Melanocyte of skin (primary cell): ENCODE results near the gene PRICKLE1.

GRCh38 chr12:39833632-39834348 lies 207.8 kb downstream of the C12orf40 start:
- CAGE, long polyA plus RNA, 2 experiments = no peak in any of the 2 experiments

DNA sequence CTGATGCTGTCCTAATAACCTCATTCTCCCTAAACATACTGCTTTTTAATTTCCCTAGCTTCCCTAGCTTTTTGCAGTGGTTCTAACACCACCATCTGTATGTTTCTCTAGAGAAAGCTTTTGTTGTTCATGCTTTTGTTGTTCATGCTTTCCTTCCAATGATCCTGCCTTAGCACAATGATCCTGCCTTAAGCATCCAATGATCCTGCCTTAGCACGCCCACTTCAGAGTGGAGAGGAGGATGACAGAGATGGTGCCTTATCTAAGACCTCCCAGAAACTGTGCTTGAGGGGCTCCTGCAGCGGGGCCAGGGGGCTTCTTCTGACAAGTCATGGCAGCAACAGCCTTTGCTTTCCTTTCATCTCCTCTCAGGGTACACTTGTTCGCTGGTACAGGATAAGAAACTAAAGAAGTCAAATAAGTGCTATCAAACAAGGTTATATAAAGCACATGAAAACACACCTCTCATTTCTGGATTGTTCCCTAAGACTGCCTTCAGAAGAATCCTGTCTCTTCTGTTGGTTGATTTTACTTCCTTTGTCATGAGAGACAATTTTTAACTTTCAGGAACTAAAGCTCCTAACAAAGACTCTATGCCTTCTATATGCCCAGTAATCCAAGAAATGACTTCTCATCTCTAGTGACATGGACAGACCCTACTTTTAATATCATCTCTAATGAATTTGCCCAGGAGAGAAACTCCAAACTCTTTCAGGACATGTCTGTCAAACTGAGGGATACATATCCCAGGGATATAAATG lies 82.6 kb downstream of the SLC2A13 start:
- CAGE, long polyA plus RNA, 2 experiments = no peak in any of the 2 experiments

DNA sequence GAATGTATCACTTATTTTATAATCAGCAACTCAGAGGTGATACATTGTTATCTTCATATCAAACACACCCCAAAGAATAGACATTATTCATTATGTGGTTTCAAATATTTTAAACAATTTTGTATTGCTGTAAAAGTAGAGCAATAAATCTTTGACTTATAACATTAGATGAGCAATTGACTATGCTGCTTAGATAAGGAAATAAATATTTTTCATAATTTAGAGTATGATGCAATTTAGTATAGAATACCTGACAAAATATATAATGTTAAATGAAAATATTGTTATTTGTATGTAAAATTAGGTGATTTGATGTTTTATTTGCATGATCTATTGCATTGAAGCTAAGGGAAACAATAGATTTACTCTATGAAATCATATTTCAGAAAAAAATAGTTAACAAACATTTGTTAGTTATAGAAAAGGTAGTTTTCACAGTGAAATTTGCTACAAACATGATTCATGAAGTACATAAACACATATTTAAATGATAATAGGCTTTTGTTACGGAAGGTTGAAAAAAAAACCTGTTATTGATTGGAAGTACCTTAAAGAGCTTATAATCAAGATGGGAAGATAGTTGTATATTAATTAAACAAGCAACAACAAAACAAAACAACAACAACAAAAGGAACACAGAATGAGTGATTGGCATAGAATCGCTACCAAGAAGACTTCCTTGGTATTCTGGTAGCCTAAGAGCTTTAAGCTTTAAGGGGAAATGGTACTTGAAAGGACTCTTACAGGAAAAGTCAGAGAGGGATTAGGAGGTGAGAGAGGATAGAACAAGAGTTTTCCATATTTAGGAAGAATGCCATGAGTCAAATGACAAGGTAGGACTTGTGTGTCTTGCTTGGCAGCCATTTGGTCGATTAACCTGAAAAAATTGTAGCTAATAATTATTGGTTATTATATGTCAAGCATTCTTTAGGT lies 14.8 kb downstream of the PDZRN4 start:
- CAGE, long polyA plus RNA, 2 experiments = no peak in any of the 2 experiments

DNA sequence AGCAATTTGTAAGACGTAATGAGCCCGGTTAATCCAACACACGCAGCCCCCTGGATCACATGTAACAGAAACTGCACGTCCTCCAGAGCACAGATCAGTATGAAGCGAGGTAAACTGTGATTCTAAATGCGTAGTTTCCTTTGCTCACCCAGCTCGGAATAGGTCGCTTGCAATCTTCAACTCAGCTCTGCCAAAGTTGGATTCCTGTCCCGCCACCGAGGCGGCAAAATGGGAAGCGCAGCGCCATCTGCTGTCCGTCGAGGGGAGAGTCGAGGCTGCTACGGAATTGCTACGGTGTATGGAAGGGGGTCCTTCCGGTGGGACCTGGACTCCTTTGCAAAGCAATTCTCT lies 120.6 kb downstream of the GXYLT1 start:
- CAGE, long polyA plus RNA, 2 experiments = no peak in any of the 2 experiments

GRCh38 chr12:42143995-42144174 lies 789 bp downstream of the GXYLT1 start:
- CAGE, long polyA plus RNA, 2 experiments = no peak in any of the 2 experiments

- CAGE, long polyA plus RNA, 2 experiments = no peak in any of the 2 experiments
Observed at GRCh38 chr12:42173906-42174692, 29.4 kb upstream of the GXYLT1 start.

GRCh38 chr12:42313496-42314247 lies 12.2 kb downstream of the ZCRB1 start:
- CAGE, long polyA plus RNA, 2 experiments = no peak in any of the 2 experiments

- CAGE, long polyA plus RNA, 2 experiments = no peak in any of the 2 experiments
Observed at GRCh38 chr12:42356283-42356587, 30.3 kb downstream of the PPHLN1 start.

GRCh38 chr12:42469244-42469758 lies 120.2 kb downstream of the PRICKLE1 start:
- CAGE, long polyA plus RNA, 2 experiments = no peak in any of the 2 experiments

DNA sequence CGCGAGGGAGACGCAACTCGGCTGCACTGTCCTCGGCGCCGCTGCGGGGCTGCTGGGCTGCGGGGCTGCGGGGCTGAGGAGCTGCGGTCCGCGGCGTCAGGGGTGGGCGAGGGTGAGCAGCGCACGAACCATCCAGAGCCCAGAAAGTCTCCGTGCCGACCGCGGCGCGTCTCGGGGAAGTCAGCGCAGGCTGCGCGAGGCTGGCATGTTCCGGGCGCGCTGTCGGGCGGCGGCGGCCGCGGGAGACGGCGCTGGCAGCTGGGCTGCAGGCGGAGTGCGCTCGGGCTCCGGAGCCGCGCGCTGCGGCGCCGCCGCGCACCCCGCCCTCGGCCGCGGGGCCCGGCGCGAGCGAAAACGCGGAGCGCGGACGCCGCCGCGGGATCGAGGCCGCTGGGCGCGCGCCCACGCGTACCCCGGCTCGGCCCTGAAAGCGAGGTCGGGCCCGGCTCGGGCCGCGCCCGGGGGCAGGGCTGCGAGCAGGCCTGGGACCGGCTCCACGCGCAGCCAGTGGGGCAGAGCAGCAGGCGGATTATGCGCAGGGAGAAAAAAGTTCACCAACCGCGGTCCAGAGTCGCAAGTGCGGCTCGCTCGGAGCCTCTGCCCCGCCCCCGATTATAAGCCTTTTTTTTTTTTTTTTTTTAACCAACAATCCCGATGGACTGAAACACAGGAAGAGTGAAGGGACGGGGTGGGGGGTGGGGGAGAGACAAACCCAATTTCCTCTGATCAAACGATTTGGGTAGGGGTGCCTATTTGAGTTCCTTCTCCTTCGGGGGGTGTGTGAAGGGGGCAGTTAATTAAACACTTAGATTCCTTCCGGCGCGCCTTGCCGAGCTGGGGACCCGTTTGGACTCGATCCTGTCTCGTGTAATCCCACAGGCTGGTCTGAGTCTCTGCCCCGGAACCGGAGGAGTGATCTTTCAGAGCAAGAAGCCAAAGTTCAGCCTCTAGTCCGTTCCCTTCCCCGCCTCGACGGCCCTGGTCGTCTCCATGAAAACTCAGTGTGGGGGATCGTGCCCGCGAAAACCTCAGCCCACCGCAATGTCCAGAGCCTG lies at the start of gene PRICKLE1:
PRICKLE1 (minus strand) TSS at position 278 of the 1,055 bp plus-strand sequence.
- CAGE, long polyA plus RNA, 2 experiments = no peak in any of the 2 experiments

DNA sequence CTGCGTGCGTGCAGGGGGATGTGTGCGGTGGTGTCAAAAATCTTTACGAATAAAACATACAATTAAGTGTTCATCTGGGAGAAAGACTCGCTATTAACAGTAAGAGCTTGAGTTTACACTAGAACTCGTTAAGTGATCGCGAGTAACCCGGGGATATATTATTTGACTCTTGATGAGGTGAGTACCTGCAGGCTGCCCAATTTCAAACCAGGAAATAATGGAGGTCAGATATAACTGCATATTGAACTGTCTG lies 852 bp downstream of the TWF1 start:
- CAGE, long polyA plus RNA, 2 experiments = no peak in any of the 2 experiments

DNA sequence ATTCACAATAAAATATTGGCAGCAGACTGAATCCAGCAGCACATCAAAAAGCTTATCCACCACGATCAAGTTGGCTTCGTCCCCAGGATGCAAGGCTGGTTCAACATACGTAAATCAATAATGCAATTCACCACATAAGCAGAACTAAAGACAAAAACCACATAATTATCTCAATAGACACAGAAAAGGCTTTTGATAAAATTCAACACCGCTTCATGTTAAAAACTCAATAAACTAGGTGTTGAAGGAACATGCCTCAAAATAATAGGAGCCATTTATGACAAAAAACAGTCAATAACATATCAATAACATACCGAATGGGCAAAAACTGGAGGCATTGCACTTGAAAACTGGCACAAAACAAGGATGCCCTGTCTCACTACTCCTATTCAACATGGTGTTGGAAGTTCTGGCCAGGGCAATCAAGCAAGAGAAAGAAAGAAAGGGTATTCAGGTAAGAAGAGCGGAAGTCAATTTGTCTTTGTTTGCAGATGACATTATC lies 119.0 kb downstream of the TMEM117 start:
- CAGE, long polyA plus RNA, 2 experiments = no peak in any of the 2 experiments

DNA sequence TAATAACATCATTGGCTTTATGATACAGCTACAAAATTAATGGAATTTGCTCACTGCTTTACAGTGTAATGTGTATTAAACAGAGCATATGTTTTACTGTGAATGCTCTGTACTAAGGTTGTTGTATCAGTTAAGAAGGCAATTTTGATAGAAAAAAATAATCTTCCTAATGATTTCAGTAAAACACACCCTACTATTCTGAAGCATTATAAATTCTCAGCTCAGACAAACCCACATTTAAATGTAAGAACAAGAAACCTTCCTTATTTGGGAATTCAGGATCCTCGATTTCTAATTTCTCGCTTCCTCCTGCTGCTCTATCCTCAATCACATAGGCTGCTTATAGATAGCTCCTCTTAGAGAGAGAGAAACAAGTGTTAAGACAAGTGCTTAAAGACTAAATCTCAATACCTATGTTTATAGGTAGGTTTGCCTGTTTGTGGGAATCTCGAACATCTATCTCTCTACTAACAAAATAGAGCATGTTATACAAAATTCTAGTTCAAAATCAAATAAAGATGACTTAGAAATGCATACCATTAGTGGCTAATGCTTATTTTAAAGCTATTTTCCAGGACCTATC lies 34.4 kb downstream of the SCAF11 start:
- CAGE, long polyA plus RNA, 2 experiments = no peak in any of the 2 experiments

GRCh38 chr12:45990776-45991040 lies 334 bp upstream of the SCAF11 start:
- CAGE, long polyA plus RNA, 2 experiments = no peak in any of the 2 experiments

DNA sequence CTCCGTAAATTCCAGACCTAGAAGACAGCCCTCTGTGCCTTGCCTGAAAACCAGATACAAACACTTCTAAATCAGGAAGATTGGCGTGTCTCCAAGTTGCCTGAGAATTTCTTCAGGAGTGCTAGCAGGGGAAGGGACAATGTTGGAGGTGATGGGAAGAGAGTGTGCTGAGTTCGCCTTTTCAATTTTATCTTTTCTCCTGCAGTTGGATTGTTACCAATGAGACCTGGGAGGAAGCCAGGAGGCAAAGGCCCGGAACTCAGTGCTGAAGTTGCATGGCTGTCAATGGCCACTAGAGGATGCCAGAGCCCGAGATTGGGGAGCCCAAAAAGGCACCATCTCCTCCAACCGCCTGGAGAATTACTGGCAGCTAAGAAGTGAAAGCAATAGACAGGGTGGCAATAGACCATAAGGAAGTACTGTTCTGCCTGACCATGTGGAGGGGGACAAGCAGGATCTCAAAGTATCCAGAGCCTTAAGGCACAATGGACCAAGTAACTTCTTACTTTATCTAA lies 81.7 kb upstream of the SCAF11 start:
- CAGE, long polyA plus RNA, 2 experiments = no peak in any of the 2 experiments

- CAGE, long polyA plus RNA, 2 experiments = no peak in any of the 2 experiments
Observed at GRCh38 chr12:46177871-46178301, 91.0 kb downstream of the SLC38A1 start.

- CAGE, long polyA plus RNA, 2 experiments = no peak in any of the 2 experiments
Observed at GRCh38 chr12:46188132-46188886, 80.5 kb downstream of the SLC38A1 start.

DNA sequence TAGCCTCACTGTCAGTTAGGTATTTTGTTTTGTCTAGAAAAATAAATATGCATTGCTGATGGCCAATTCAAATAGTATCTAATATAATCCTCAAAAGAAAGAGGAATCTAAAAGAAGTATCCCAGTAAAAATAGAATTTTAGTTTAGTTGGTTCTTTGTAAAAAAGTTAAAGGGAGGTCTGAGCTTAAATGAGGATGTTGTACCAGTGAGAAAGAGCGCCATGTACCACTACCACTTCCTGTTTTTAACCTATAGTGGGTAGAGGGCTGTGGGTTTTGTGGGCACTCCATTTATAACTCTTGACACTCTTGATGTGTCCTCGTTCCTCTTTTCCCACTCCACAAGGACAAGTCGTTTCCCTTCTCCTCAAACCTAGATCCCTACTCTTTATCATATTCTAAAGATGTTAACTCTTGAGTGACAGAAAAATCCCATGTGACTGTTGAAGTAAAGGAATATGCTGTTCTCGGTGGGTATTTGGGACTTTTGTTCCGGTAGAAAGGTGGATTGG lies 50.9 kb downstream of the SLC38A1 start:
- CAGE, long polyA plus RNA, 2 experiments = no peak in any of the 2 experiments

- CAGE, long polyA plus RNA, 2 experiments = no peak in any of the 2 experiments
Observed at GRCh38 chr12:46269278-46269563, 378 bp upstream of the SLC38A1 start.

- CAGE, long polyA plus RNA, 2 experiments = no peak in any of the 2 experiments
Observed at GRCh38 chr12:46357872-46358508, 14.6 kb downstream of the SLC38A2 start.